ENCODE measurements around a stretch of chr1.

GRCh38 chr1:92389554-92390121, 90.8 kb downstream of the RPAP2 start:
- RRBS: no CpG with 5 or more reads among the region's 7 CpGs

GRCh38 chr1:92441685-92442398, 44.9 kb downstream of the GFI1 start:
- RRBS: 29% methylated on average over 9 of the region's 33 CpGs

GRCh38 chr1:92832592-92833040, 776 bp downstream of the RPL5 start:
- RRBS: 0% methylated on average over 3 of the region's 16 CpGs

GRCh38 chr1:92886917-92887351, 55.1 kb downstream of the RPL5 start:
- RRBS: no CpG with 5 or more reads among the region's 2 CpGs

DNA sequence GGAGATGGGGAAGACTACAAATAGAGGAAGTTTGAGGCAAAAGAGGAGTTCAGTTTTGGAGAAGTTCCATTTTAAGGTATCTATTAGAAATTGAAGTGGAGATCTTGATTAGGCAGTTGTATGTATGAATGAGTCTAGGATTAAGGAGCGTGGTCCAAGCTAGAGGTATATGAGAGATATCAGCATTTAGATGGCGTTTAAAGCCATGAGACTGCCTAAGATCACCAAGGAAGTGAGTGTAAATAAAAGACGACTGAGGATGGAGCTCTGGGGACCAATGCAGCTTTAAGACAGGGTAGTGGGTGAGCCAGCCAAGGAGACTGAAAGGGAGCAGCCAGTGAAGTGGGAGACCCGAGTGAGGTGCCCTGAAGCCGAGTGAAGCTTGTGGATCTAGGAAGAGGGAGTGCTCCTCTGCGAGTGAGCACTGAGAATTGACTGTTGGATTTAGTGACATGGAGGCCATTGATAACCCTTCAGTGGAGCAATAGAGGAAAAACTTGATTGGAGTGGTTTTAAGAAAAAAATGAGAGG, 2.0 kb upstream of the DIPK1A start:
- RRBS: no CpG with 5 or more reads among the region's 6 CpGs

DNA sequence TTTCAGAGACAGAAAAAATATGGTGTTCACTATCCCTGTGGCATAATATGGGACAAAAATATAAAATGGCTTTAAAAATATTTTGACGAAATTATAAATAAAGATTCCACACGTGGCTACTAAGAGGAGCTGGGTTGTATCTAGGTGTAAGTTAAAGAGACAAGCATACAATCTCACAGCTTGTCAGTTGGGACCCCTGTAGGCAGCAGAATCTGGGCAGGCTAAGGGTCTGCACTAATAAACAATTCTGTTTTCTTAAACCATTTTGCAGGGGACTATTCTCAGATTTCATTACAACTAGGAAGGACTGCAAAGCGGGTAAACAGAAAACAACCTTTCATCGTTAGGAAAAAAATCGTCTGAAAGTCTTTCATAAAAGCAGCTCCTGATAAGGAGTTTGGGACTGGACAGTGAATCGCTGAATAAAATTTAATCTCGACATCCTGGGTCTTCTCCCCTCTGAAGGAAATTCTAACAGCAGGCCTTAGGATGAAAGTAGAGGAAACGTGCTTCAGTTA, 589 bp upstream of the MTF2 start:
- RRBS: no CpG with 5 or more reads among the region's 8 CpGs

- RRBS: no CpG with 5 or more reads among the region's 12 CpGs
These were observed 32.1 kb downstream of the TMED5 start for GRCh38 chr1:93147794-93148830.

GRCh38 chr1:93346808-93347022, 1.0 kb downstream of the DR1 start:
- RRBS: no CpG with 5 or more reads among the region's 6 CpGs

GRCh38 chr1:93616325-93617293, 65.0 kb downstream of the BCAR3 start:
- RRBS: no CpG with 5 or more reads among the region's 10 CpGs

GRCh38 chr1:93617294-93618456, 64.0 kb downstream of the BCAR3 start:
- RRBS: no CpG with 5 or more reads among the region's 14 CpGs

DNA sequence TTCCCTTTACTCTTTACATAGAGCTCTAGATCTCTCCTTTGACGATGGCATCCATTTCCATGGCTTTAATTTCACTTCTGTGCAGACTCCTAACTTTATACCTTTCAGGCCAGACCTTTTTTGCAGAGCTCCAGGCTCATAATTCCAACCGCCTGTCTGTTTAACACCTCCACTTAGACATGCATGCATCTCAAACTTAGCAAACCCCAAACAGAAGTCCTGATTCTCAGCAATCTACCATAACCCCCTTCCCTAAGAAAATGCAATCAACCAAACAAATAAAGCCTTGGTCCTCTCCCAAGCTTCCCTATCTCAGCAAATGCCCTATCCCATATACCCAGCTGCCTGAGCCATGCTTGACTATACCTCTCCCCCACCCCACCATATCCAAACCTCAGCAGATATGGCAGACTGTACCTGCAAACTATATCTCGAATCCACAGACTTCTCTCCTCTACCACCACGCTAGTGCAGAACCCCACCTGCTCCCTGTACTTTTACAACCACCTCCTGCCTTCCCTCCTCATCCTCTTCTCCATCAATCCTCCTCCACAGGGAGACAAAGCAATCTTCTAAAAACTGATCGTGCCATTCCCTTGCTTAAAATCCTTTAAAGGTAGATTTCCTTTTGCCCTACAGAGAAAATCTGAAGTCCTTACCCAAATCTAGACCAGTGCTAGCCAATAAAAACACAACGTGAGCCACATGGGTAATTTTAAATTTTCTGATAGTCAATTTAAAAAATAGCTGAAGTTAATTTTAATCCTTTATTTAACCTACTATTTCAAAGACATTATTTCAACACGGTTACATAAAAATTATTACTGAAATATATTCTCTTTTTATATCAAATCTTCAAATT, 15.9 kb downstream of the BCAR3 start:
- RRBS: no CpG with 5 or more reads among the region's 7 CpGs

GRCh38 chr1:93702419-93702850, 20.8 kb upstream of the BCAR3 start:
- RRBS: no CpG with 5 or more reads among the region's 4 CpGs

DNA sequence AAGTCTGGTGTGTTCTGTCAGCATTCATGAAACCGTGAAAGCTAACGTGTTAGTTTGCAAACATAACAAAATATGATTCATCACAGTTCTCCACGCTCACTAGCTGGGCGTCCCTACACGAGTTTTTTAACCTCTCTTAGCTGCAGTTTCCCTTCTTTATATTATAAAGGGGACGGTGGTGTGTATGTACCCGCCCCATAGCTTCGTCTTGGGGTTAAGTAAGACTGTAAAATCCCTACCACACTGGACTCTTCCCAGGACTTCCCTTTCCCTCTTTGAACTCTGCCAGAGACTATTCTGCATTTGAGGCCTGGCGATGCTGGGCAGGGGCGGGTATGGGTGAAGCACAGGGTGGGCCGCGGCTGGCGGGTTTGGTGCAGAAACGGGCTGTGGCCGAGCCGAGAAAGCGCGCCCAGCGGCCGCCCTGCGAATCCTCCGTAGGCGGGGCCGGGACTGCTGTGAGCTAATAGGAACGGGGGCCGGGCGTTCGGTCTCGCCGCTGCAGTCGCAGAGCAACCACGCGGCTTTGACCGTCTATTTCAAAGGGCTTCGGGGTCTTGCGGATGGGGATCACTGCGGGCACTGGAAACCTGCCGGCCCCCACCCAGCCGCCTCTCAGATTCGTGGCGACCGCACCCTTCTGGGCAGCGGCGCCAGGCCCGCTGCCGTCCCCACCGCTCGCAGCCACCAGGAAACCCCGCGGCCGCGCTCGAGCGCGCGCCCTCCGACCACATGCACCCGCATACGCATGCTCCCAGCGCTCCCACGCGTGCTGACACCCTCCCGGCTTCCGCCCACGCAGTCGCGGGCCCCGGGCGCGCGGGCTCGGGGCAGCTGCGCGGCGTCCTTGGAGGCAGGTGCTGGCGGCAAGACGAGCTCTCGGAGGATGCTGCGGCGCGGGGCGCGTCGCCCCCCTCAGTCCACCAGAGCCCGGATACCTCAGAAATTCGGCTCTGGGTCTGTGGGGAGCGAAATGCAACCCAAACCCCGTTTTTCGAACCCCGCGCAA, 32.8 kb downstream of the DNTTIP2 start:
- RRBS: under 1% methylated on average over 17 of the region's 91 CpGs

GRCh38 chr1:93905630-93906260, 3.5 kb downstream of the GCLM start:
- RRBS: no CpG with 5 or more reads among the region's 2 CpGs

DNA sequence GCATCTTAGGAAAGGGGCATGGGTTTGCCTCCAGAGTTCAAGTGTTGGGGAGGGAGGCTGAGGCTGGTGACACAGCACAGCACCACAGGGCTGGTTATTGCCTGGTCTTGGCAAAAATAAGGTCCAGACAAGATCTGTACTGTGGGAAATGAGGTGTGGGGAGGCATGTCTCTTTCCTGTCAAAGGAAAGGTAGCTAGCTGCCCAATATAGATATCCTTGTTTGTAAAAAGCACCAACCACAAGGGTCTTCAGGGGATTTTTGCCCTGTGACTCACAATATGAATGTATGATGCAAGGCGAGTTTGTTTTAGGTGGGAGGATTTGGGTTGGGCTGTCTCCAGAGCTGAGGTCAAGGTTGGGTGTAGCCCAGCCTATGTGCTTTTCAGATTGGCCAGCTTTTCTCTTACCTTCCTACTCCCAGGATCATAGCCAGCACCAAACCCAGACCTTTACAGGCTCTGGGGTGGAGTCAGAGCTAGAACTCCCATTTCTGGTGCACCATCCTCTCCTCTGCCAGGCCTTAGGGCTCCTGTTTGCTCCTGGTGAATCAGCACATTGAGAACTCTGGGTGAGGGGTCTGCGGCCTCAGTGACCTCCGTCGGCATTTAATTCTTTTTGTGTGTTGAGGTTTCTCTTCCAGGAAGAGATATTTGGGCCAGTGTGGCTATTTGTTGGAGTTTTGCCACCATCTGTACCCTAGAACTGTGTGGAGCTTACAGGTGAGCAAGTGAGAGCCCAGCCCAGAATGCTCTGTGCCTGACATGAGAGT, 55.5 kb upstream of the GCLM start:
- RRBS: no CpG with 5 or more reads among the region's 4 CpGs

GRCh38 chr1:94092398-94092946, 28.5 kb downstream of the ABCA4 start:
- RRBS: no CpG with 5 or more reads among the region's 4 CpGs

- RRBS: no CpG with 5 or more reads among the region's 25 CpGs
These were observed 25.7 kb downstream of the ABCA4 start for GRCh38 chr1:94095000-94095825.

DNA sequence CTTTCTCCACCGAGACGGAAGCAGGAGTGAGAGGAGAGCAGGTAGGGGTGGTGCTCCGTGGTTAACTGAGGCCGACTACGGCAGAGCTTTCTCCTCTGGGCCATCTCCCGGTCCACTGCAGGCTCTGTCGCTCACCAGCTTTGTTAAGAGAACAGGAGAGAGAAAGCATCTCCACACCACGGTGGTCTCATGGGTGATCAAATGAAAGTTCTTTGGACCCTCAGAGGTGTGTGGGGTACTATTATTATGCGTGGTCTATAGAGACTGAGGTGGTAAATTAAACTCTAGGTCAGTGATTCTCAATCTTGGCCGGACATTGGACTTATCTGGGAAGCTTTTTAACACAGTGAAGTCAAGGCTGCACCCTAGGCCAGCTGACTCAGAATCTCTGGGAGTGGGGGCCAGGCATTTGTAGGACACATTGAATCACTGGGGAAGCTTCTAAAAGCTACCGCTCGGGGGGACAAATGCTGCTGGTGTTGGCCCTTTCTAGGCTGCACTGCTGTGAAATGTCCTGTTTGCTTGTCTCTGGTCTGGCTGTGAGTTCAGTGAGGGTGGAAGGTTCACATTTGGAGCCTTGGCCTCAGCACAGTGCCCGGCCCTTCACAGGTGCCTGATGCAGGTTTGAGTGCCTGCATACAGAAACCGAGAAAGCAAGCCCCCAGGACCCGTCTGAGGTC, 24.9 kb downstream of the ABCA4 start:
- RRBS: no CpG with 5 or more reads among the region's 15 CpGs

GRCh38 chr1:94266025-94266363, 28.6 kb upstream of the ARHGAP29 start:
- RRBS: no CpG with 5 or more reads among the region's 3 CpGs

GRCh38 chr1:94322571-94323325, 85.4 kb upstream of the ARHGAP29 start:
- RRBS: no CpG with 5 or more reads among the region's 8 CpGs